ENCODE measurements around a stretch of chr13.

DNA sequence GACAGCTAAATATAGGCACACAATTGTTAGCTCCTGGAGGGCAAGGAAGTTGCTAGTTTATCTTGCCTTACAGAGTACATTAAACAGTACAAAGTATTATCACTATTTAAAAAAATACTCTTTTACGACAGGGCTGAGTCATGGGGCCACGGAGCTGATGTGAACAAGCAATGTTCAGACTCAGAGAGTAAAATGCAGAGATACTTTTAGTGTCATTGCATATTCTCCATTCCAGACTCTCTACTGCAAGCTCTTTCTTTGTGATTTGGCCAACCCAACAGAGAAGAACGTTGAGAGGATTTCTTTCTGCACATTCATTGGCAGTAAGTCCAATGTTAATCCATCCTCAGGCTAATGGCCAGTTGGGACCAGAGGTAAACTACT is 352.3 kb downstream of the SPRY2 start:
- PRO-cap, 2 experiments: no peak in any of the 2 experiments

DNA sequence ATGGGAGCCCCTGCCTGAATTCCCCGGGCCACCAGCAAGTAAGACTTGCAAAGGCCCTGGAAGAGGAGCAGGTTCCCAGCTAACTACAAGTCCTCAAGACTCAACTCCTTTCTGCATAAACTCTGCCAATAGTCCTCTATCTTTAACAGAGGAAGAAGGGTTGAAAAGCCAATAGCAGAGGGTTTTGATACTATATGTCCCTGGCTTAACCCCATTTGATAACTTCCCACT is 172.6 kb downstream of the SPRY2 start:
- PRO-cap, 2 experiments: no peak in any of the 2 experiments

GRCh38 chr13:80313992-80314240 is 27.0 kb downstream of the SPRY2 start:
- PRO-cap, 2 experiments: no peak in any of the 2 experiments

GRCh38 chr13:80338540-80339525 is 2.1 kb downstream of the SPRY2 start:
- PRO-cap, 2 experiments: peak in 1 of 2 experiments; most common plus-strand start chr13:80339045 (in 1); most common minus-strand start chr13:80338901 (in 1)

DNA sequence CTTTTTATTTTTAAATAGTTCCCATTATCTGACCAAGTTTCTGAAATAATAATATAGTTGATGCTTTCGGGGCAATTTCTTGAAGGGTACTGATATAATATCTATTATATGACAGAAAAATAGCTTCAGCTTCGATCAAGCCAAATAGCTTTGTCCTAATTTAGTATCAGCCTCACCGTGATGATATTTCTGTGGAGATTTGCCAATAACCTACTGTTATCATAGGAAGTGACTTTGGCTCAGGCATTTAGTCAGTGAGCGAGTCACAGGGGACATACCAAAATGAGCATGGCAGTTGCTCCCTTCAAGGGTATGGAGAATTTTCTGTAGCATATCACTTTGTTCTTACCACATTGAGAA is 767.5 kb upstream of the SLITRK1 start:
- PRO-cap, 2 experiments: no peak in any of the 2 experiments

DNA sequence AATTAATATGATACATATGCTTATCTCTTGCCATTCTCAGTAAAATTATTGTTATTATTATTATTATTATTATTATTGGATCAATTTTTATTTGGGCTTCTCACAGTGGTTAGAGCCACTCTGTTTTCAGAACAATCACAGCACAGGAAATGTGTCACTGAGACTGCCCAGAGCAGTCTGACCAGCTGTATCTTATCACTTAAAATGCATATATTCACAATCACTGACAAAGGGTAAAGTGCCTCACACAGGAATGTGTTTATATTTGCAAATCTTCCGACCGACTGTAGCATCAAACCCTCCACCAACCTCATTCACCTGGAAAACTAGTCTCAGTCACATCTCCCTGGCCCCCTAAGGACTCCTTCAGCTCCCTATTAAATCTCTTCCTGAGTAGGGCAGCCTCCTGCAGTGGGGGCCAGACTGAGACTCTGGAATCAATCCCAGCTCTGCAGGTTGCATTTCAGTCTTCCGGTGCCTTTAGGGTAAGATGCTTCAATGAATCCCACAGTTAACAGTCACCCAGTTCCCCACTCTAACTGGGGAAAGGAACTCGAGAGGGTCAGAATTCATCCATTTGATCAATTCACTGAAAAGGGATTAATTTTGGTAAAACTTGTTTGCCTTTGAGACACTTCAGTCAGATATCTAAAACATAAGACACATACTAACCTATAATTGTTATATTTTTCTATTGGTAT is 738.2 kb upstream of the SLITRK5 start:
- PRO-cap, 2 experiments: no peak in any of the 2 experiments

- PRO-cap, 2 experiments: no peak in any of the 2 experiments
Observed at GRCh38 chr13:91174828-91175939, 223.2 kb upstream of the GPC5 start.

DNA sequence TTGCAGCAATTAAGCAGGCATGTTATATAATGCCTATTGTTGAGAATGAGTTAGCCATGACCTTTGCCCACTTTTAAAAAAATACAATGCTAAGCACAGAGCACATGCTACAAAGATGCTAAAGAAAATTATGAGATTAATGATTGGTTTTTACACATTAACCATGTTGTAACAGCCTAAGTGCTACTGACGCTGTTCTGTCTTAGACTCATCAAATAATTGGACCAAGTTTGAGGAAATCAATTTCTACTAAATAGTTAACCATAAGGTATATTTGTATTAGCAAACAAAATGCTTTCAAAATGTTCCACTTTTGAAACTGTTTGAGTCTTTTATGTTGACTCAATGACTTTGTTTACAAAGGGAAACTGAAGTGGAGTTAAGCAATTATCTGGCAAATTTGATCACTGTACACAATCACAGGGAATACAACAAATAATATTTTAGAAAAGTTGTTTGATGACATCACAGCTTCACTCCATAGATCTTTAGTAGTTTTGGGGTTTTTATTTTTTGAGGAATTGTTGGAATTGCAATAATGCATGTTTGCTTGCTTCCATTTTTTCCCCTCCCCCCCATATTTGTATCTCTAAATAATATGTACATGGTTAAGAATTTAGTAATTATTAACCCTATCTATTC is 36.5 kb upstream of the GPC5 start:
- PRO-cap, 2 experiments: no peak in any of the 2 experiments

DNA sequence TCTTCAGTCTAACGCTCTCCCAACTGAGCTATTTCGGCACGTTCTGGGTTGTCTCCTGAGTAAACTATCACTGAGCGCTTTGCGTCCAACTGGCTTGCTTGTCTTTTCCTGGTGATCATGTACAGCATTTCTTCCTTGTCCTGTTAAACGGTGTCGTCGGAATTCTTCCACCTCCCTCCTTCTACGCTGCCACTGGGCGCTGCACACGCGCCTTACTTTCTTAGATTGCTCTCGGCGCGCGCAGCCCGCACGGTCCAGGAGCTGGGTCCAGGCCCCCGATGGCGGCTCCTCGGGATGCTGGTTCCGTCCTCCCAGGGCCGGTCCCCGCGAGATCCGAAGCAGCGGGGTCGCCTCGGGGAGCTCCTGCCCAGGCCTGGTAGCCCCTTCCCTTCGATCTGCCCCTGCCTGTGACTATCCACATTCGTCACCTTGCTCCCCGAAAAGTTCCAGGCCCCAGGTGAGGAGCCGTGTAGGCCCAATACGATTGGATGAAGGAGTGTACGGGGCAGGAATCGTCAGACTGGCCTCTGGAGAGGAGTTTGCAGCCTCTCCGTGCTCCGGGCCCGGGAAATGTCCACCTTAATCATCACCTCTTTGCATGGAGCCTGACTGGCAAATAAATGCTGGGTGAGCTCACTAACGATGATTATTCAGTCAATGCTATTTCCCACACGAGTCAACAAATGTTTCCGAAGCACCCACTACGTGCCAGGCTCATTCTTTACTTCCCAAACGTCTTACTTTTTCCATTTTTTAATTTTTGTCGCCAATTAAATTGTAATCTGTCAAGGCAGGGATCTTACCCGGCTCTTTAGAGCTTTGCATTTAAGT is 46.1 kb downstream of the TGDS start:
- PRO-cap, 2 experiments: no peak in any of the 2 experiments

GRCh38 chr13:94600926-94601440 is 674 bp upstream of the GPR180 start:
- PRO-cap, 2 experiments: no peak in any of the 2 experiments

- PRO-cap, 2 experiments: no peak in any of the 2 experiments
Observed at GRCh38 chr13:94707789-94708595, 4.4 kb downstream of the SOX21 start.

DNA sequence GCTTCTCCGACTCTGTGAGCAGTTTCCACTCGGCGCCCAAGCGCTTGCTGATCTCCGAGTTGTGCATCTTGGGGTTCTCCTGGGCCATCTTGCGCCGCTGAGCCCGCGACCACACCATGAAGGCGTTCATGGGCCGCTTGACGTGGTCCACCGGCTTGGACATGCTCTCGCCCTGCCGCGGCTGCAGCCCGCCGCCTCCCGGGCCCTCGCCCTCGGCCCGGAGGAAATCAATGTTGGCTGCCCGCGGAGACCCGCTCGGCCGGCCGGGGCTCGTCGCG is 519 bp downstream of the SOX21 start:
- PRO-cap, 2 experiments: no peak in any of the 2 experiments

DNA sequence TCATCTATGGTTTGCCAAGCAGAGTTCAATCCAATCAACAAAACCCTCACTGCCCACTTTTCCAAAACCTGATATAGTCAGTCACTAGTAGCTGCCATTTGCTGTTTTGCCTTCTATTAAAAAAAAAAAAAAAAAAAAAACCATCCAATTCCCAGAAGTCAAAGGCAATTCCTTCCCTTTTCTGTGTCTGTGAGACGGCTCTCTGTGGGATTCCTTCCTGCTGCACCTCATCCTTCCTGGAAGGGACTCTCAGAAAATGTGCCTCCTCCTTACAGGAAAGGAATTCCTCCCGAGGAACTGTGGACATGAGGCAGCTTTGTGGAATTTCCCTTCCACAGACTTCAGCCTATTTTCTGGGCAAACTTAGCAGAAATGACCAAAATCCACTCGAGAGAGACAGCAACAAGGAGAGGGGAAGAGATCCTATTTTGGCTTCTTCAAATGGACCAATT is 20.8 kb downstream of the ABCC4 start:
- PRO-cap, 2 experiments: no peak in any of the 2 experiments

- PRO-cap, 2 experiments: no peak in any of the 2 experiments
Observed at GRCh38 chr13:95478507-95479040, 73.9 kb upstream of the CLDN10 start.

DNA sequence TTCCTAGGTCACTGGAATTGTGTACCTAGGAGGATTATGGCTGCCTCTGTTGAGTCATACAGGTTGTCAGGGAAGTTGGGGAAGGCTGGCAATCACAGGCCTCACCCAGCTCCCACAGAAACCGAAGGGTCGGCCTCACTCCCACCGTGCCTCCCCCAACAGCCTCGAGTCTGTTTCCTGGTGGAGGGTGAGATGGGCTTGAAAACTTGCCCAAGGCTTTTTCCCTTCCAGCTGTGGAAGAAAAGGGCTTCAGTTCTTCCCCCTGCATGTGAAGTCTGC is 60.2 kb upstream of the CLDN10 start:
- PRO-cap, 2 experiments: no peak in any of the 2 experiments

- PRO-cap, 2 experiments: no peak in any of the 2 experiments
Observed at GRCh38 chr13:95746847-95747810, 70.2 kb downstream of the DNAJC3 start.

DNA sequence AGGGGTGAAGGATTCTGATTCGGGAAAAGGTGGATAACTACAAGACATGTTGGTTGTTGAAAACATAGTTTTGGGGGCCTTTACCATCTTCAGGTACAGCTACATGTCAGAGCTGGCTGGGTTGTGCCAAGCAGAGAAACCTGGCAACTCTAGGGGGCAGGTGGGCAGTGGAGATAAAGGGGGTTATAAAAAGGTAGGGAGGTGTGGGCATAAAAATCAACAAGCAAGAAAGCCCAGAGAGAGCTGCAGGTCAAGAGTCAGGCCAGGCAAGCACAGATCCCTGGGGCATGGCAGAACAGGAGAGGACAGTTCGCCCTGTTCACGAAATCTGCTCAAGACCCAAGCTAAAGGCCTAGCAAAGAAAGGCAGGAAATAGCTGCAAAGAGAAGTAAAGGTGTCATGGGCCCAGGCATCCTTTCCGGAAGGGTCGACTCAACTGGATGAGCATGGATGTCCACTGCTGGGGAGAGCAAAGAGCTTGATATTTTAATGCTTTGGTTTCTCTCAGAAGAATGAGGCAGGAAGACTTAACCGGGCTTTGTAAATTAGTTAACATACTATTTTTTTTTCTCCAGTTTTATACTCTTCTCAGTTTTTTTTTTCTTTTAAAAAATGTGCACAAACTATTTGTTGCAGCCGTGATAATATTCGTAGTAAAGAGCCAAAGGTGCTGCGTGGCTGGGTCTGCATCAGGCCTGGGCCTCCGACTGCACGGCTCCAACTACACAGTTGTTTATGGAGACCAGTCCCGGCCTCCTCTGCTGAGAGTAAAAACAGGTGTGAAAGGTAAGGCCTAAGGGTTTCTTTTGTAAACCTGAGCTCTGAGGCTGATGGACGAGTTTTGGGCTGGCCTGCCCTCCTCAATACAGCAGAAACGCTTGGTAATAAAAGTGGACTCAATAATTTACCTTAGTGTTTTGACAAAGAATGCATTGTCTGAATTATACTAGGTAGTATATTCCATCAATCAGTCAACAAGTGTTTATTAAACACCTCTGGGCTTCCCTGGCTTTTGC is 3.6 kb downstream of the MBNL2 start:
- PRO-cap, 2 experiments: no peak in any of the 2 experiments

DNA sequence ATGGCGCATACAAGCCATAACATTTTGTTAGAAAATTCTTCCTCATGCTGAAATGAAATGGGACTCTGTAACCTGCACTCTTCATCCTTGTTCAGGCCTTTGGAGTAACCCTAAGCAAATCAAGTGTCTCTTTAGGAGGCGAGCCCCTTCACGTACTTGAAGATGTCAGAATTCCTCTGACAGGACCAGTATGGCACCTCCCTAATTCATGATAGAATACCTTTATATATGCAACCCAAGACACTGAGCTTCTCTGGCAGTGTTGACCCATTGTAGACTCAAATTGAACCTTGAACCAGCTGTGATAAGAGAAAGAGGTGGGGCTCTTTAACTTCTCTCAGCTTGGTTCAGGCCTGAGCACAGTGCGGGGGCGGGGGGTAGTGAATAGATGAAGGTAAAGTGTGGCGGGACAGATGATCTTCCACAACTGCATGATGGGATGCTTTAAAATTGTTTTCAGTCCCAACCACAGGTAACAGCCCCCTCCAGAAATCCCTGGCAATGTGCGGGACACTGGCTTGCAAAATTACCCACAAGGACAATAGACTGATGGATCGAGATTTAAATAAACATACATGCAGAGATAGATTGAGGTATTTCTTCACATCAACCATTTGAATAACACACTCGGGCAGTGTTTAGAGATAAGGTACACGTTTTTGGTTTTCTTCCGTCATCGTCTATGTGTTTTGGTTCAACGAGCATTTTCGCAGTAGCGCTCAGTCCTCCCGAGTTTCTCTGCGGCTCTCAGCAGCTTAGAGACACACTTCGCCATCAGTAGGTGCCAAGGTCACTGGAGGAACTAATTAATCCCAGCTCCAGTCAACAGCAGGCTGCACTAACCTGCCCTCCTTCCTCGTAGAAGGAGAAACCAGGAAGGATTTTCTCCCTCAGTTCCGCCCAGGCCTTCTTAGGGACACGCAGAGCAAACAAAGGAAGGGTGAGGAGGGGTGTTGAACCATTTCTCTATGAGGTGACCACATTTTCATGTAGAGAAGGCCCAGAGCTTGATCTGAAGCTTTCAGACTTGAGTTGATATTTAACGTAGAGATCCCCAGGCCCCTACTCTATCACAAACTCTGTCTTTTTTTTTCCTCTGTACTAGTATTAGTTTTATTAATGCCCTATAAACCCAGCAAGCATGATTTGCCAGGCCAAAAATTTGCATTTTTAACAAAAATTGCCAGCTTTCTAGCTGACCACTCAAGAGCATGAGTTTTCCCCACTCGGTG is 12.4 kb downstream of the MBNL2 start:
- PRO-cap, 2 experiments: peak in 2 of 2 experiments; most common plus-strand start position 362 of the sequence (in 2); most common minus-strand start position 280 of the sequence (in 1)

GRCh38 chr13:97246639-97246957 is 24.5 kb downstream of the MBNL2 start:
- PRO-cap, 2 experiments: no peak in any of the 2 experiments

GRCh38 chr13:97348640-97349071 is 85.3 kb upstream of the RAP2A start:
- PRO-cap, 2 experiments: no peak in any of the 2 experiments

Data from Metastatic Liver Carcinoma in the Adrenal Gland (tissue), 2 donors.